Subcutaneous adipose tissue (tissue), 3 donors: ENCODE data around the genes DNAJC18, PCDHA1 and PCDHB11.

GRCh38 chr5:139304379-139304951 is 10.9 kb downstream of the MATR3 start:
- PRO-cap: no peak
- RAMPAGE, long total RNA, 3 experiments: no peak in any of the 3 experiments

DNA sequence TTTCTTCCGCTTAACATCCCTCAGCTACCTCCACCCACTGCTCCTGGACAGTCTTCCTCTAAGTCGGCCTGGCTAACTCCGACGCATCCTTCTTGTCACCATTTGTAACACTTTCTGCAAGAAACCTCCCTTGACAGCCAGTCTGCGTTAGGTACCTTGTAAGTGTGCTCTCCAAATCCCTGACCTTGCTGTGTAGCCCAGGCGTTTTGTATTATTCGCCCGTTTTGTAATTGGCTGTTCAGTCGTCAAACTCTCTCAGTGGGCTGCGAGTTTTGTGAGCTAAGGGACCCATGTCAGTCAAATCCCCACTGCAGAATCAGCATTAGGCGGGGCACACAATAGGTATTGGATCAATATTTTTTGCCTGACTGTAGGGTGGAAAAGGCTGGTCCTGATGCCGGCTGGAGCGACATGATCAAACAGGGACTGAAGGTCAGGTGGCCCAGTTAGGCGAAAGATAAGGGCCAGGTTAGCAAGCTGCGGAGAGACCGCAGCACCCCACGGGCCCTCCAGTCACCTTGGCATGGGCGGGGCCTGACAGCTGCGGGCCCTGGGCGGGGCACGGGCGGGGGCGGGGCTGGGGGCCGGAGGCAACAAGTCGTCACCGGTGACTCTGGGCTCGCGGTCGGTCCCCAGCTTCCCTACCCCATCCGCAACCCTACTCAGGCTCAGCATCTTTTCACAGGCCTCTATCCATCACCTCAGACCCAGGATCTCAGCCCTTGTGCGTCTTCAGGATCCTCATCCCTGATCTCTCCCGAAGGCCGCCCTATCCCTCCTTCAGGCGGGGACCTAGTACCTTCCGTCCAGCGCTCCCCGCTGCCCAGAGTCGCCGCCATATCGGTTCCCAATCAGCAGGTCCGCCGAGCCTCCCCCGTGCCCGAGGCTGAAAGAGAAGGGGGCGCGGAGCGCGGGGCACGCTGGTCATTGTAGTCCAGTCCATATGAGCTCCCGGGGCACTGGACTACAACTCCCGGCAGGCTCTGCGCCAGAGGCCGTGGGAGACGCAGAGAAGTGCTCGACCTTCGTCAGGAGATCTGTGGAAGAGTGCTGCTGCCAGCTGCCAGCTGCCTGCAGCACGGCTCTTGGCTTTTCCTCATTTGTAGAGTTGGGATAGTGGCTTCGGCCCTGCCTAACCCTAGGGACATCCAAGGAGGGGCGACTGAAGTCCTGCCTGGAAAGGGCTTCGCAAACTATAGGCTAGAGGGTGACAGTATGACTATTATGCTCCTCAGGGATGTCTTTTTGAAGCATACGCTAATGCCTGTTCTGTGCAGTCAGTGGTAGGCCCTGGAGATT is at the start of gene DNAJC18:
TSS of gene DNAJC18 (minus strand) at position 919 of the 1,299 bp plus-strand sequence.
- PRO-cap: bidirectional peak, plus-strand start at position 596 of the sequence, minus-strand start at position 515 of the sequence; bidirectional peak, plus-strand start at position 1,031 of the sequence, minus-strand start at position 877 of the sequence
- RAMPAGE, long total RNA, 3 experiments: start-site peak on the minus strand in 1 of 3 experiments, centred at position 905 of the sequence, 31 reads per replicate

- PRO-cap: bidirectional peak, plus-strand start at chr5:139660410, minus-strand start at chr5:139660286
- RAMPAGE, long total RNA, 3 experiments: no peak in any of the 3 experiments
Measured at GRCh38 chr5:139660088-139660609, 12.0 kb downstream of the CXXC5 start.

- PRO-cap: no peak
- RAMPAGE, long total RNA, 3 experiments: no peak in any of the 3 experiments
Measured at GRCh38 chr5:139764130-139764731, 31.4 kb upstream of the PSD2 start.

- PRO-cap: unidirectional peak, minus-strand start at chr5:139904471
- RAMPAGE, long total RNA, 3 experiments: no peak in any of the 3 experiments
Measured at GRCh38 chr5:139903864-139904853, 108.6 kb downstream of the PSD2 start.

- PRO-cap: bidirectional peak, plus-strand start at chr5:140042105, minus-strand start at chr5:140042017
- RAMPAGE, long total RNA, 3 experiments: start-site peak on the minus strand in 1 of 3 experiments, at chr5:140041979-140042075 at its widest, 5 reads per replicate
Measured at GRCh38 chr5:140041617-140042517, 1.2 kb downstream of the NRG2 start.

- PRO-cap: no peak
- RAMPAGE, long total RNA, 3 experiments: no peak in any of the 3 experiments
Measured at GRCh38 chr5:140084451-140084872, 29.4 kb upstream of the PURA start.

DNA sequence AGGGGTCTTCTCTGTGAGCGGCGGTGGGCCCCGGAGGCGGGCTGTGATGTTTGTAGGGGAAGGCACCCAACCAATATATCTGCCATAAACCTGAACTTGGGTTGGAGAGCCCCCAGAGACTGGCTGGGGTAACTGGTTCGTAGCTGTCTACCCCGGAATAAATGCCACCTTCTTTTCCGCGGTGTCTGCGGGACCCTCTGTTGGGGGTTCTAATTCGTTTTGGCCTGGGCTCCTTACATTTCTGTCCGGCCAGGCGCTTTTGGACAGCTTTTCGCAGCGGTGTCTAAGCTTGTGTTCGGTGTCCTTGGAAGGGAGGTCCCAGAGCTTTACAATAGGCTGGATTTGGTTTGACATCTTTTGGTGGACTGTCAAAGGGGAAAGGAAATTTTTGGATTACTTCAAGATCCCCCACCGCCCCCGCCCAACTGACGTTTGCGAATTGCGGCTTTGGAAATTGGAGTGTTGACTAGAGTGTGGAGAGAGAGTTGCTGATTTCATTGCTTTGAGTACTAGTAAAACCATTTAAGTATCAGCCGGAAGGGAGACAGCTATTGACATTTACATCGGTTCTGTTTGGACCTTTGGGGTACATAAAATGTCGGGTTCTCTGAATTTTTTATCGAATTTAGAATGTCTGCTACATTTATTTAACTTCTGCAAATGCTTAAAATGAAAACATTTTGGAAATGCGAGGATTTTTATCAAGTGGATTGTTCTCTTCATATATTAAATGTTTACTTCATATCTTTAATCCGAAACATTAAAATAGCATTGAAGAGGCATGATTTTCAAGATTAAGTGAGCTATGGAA is 4.8 kb upstream of the PURA start:
- PRO-cap: bidirectional peak, plus-strand start at position 525 of the sequence, minus-strand start at position 367 of the sequence
- RAMPAGE, long total RNA, 3 experiments: start-site peak on the plus strand in 1 of 3 experiments, centred at position 309 of the sequence, 6 reads per replicate

DNA sequence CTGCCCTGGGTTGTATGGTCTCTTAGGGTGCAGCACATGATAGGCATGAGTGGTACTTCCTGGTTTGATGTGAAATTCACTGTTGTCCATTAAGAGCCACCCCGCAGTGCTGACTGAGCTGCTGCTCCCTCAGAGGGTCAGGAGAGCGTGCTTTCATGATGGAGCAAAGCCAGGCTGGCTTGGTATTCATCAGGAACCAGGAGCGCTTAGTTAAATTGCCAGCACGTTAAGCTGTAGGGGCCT is 7.8 kb downstream of the CYSTM1 start:
- PRO-cap: unidirectional peak, plus-strand start at position 92 of the sequence
- RAMPAGE, long total RNA, 3 experiments: no peak in any of the 3 experiments

DNA sequence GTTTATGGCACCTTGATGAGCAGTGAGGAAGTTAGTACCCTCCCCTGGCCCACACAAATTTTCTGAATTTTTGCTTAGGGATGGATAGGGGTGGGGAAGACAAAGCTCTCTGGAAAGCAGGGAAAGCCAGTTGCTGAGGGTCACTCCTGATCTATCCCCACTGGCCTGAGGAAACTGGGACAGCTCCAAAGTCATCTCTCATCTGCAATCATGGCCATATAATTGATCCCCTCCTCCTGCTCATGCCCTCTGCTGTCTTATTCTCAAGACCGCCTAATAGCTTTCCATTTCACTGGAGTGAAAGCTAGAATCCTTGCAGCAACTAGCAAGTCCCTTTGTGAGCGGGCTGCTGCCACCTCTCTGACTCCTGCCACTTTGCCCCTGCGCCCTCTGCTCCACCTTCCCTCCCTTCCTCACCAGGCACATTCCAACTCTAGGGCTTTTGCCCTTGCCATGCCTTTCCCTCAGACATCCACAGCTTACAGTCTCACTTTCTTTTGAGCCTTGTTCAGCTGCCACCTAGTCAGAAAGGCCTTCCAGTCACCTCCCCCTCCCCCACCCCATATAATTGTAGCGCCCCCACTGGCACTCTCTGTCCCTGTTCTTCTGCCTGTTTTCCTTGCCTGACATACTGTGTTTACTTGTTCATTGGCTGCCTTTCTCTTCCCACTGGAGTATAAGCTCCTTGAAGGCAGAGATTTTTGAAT is 30.8 kb downstream of the CYSTM1 start:
- PRO-cap: no peak
- RAMPAGE, long total RNA, 3 experiments: no peak in any of the 3 experiments

DNA sequence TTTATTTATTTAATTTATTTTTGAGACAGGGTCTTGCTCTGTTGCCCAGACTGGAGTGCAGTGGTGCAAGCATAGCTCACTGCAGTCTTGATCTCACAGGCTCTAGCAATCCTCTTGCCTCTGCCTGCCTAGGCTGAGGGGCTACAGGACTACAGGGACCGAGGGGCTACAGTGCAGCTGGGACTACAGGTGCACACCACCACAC is 20.3 kb upstream of the ANKHD1 start:
- PRO-cap: no peak
- RAMPAGE, long total RNA, 3 experiments: no peak in any of the 3 experiments

- PRO-cap: bidirectional peak, plus-strand start at chr5:140402636, minus-strand start at chr5:140402528
- RAMPAGE, long total RNA, 3 experiments: no peak in any of the 3 experiments
Measured at GRCh38 chr5:140402395-140403017, 873 bp downstream of the ANKHD1 start.

DNA sequence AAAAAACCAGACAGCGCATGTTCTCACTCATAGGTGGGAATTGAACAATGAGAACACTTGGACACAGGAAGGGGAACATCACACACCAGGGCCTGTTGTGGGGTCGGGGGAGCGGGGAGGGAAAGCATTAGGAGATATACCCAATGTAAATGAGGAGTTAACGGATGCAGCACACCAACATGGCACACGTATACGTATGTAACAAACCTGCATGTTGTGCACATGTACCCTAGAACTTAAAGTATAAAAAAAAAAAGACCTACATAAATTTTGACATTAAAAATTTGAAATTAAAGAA is 55.9 kb downstream of the ANKHD1 start:
- PRO-cap: no peak
- RAMPAGE, long total RNA, 3 experiments: no peak in any of the 3 experiments

GRCh38 chr5:140568023-140568791 is 3.6 kb downstream of the SLC35A4 start:
- PRO-cap: no peak
- RAMPAGE, long total RNA, 3 experiments: no peak in any of the 3 experiments

DNA sequence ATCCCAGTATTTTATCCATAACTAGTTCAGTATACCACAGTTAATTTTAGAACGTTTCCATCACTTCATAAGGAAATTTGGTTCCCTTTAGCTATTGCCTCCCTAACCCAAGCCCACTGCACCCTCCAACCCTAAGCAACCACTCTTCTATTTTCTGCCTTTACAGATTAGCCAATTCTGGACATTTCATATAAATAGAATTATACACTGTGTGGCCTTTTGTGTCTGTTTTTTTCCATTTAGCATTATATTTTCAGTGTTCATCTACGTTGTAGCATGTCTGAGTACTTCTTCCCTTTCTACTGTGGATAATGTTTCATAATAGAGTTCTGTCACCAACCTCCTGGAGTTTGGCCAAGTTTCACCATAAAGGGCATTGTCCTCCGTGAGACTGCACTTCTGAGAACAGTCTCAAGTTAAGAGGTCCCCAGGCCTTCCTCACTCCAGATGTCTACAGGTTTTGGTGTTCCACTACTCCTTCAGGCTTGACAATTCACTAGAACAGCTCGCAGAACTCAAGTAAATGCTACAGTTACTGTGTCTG is 30.8 kb downstream of the SLC35A4 start:
- PRO-cap: unidirectional peak, plus-strand start at position 408 of the sequence
- RAMPAGE, long total RNA, 3 experiments: no peak in any of the 3 experiments

DNA sequence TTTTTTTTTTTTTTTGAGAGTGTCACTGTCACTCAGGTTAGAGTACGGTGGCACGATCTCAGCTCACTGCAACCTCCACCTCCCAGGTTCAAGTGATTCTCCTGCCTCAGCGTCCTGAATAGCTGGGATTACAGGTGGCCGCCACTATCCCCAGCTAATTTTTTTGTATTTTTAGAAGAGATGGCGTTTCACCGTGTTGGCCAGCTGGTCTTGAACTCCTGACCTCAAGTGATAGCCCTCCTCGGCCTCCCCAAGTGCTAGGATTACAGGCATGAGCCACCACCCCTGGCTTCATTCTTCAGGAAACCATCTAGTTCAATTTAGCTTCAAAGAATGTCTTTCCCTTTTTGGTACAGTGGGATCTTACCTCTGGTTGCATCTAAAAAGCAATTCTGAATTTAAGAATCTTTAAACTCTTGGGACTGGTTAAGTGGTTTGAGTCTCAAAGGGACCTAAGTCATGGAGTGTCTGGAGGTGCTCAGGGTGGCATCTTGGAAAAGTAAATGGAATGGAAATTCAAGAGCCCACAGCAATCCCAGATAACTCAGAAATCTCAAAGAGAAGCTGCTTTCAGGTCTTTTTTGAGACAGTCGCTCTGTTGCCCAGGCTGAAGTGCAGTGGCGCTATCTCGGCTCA is 8.0 kb downstream of the ZMAT2 start:
- PRO-cap: no peak
- RAMPAGE, long total RNA, 3 experiments: no peak in any of the 3 experiments

- PRO-cap: no peak
- RAMPAGE, long total RNA, 3 experiments: no peak in any of the 3 experiments
Measured at GRCh38 chr5:140785943-140786415, at the start of gene PCDHA1. Gene PCDHA1 (plus strand): TSS chr5:140786140.

GRCh38 chr5:141179065-141179416 is 1.5 kb downstream of the PCDHB8 start:
- PRO-cap: no peak
- RAMPAGE, long total RNA, 3 experiments: no peak in any of the 3 experiments

DNA sequence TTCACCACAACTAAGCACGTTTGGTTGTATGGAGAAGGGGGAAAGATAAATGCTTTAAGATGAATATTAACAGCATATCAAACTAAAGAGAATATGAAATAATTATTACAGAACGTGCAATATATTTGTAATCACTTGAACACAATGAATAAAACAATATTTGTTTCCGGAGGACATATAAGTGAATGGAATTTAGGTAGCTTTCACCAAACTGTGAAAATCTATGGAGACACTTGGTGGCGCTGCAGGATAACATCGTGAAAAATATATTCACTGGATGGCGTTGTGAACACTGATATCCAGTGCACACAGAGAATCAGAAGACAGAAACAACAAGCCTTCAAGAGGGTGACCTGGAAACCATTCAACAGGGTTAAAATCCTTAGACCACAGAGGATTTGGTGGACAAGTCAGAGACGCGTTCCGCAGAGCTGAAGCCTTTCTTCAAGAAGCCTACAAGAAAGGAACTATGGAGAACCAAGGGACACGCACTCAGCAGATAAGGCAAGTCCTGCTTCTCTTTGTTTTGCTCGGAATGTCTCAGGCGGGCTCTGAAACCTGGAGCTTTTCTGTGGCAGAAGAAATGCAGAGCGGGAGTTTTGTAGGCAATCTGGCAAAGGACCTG is at the start of gene PCDHB11:
TSS of gene PCDHB11 (plus strand) at position 322 of the 625 bp plus-strand sequence.
- PRO-cap: no peak
- RAMPAGE, long total RNA, 3 experiments: start-site peak on the plus strand in 1 of 3 experiments, centred at position 388 of the sequence, 9 reads per replicate

DNA sequence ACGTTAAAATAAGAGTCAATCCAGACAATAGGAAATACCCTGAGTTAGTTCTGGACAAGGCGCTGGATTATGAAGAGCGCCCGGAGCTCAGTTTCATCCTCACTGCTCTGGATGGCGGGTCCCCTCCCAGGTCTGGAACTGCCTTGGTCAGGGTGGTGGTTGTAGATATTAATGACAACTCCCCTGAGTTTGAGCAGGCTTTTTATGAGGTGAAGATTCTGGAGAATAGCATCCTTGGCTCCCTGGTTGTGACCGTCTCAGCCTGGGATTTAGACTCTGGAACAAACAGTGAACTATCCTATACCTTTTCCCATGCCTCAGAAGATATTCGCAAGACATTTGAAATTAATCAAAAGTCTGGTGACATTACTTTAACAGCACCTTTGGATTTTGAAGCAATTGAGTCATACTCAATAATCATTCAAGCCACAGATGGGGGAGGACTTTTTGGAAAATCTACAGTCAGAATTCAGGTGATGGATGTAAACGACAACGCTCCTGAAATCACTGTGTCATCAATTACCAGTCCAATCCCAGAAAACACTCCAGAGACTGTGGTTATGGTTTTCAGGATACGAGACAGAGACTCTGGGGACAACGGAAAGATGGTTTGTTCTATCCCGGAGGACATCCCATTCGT is 1.0 kb downstream of the PCDHB12 start:
- PRO-cap: no peak
- RAMPAGE, long total RNA, 3 experiments: no peak in any of the 3 experiments